ENCODE data around the gene SP2.

DNA sequence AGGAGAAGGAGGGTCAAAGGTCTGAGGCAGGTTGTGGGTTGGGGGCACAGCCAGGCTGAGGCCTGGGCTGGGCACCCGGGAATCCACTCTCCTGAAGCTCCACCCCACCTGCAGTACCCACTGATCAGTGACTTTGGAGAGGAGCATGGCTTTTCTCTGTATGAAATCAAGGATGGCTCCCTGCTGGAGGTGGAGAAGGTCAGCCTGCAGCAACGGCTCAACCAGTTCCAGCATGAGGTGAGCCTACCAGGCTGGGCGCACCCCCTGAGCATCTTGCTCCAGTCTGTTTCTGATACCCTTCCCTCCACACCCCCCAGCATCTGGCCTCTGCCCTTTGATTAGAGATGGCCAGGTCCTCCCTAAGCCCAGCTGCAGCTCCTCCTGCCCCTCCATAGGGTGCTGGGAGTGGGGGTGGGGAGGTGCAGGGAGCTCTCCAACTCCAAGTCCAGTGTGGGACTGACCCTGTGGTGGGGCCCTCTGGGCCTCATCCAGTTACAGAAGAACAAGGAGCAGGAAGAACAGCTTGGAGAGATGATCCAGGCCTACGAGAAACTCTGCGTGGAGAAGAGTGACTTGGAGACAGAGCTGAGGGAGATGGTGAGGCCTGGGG, 2.7 kb downstream of the TBKBP1 start:
- PRO-cap = no peak

DNA sequence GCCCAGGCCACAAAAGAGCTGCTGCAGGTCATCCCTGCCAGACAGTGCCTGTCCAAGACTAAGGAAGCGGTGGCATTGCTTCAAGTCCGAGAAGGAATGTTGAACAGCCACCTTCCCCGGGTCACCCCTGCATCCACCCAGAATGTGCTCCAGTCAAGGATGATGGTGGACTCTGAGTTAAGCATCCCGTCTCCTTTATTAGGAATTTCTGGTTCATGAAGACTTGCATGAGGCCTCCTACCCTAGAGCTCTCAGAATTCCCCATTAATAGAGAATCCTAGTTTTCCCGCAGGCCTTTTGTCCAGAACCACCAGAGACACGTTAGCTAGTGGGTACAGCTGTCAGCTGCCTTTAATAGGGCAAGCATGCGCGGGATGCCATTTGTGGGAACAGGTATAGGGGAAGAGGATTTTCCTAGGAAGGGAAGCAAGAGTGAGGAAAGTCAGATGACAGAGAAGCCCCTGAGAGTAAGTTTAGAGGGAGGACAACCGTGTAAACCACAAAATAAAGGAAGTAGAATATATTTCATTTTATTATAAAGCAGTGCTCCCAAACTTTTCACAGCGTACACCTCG, 1.4 kb upstream of the OSBPL7 start:
- PRO-cap = no peak

DNA sequence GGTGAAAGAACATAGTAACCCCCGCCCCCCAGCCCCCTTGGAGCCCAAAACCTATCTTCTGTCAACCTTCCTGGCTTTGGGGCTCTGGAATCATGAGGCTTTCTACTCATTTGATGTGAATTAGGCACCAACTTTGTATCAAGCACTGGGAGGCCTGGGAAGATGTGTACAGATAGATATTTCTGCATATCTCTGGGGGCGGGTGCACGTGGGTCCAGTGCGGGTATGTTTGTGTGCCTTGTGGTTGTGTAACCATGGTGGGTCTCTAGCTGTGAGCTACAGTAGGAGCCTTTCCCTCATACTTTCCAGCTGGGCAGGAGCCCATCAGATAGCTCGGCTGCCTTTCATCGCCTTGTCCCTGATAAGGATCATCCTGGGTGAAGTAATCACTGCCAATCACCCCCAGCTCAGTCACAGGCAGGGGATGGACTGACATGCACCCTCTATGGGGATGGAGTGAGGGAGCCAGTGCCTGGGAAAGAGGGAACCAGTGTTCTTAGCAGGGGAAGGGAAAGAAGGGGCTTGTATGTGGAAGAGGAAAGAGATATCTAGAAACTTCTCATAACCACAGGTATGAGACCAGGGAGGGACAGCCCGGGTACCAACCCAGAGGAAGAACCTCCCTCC, 3.1 kb upstream of the SCRN2 start:
- PRO-cap = no peak

GRCh38 chr17:47895958-47896982, at the start of gene SP2:
SP2 (plus strand) TSS chr17:47896236.
- PRO-cap = bidirectional peak, plus-strand start at chr17:47896235, minus-strand start at chr17:47896121; bidirectional peak, plus-strand start at chr17:47896551, minus-strand start at chr17:47896511

- PRO-cap = no peak
Observed at GRCh38 chr17:47941882-47942316, 528 bp downstream of the PNPO start.

DNA sequence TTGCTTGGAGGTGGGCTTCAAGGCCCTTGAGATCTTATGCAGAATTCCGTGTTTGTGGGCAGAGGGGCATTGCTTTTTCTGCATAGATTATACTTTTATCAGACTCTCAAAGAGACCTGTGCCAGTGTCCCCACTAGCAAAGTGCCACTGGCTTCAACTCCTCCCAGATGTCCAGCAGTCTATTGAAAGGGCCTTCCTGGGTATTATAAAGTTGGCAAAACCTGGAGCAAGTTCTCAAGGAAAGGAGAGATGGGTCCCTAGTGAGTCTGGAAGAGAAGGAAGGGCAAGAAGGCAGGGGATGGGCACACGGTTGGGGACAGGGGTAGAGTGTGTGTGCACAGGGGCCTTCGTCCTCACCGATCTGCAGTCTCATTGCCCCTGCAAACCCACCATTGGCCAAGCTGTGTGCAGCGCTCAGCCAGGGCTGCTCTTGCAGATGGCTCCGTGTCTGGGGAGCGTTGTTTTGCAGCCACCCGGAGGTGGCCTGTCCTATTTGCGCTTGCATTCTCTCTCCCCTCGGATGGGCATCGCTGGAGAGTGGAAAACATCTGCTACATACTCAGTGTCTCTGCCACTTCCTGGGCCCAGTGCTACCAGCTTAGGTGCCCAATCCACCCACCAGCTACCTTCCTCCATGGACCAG, 963 bp upstream of the PRR15L start:
- PRO-cap = no peak

DNA sequence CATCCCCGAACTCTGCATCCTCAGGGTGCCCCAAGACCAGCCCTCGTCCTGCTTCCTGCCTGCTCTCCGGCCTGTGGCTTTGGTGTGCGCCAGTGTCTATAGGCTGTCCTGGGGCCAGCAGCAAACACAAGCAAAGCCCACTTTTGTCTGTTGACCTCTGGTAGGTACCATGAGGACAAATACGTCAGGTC, 299 bp upstream of the COPZ2 start:
- PRO-cap = no peak

DNA sequence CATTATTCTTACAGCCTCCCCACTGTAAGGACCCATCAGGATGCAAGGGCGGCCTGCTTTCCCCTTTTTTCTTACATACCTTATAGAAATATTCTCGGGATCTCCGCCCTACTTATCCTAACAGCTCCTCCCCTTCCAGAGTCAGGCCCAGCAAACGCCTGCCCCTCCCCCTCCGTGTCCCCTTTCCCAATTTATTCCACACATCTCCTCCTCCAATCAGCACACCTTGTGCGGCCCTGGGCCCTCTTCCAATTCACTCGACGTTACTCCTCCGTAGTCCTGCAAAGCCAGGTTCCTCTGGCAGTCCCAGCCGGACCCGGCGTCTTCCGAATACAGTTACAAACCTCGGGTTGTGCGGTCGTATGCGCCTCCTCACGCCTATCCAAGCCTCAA, 752 bp downstream of the CBX1 start:
- PRO-cap = unidirectional peak, plus-strand start at position 218 of the sequence; bidirectional peak, plus-strand start at position 273 of the sequence, minus-strand start at position 334 of the sequence

DNA sequence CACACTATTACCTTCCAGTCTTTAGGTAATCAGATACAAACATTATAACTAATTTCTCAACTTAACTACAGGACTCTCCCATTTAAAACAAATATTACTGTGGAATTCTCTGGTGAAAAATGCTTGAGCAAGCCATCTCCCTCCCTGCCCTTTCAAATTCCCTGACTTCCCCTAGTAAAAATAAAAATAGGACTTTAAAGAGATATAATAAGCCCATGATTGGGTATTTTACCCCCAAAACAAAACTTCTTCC, 135.5 kb downstream of the SNX11 start:
- PRO-cap = no peak

GRCh38 chr17:48472393-48472732, 42.3 kb upstream of the SKAP1 start:
- PRO-cap = no peak

DNA sequence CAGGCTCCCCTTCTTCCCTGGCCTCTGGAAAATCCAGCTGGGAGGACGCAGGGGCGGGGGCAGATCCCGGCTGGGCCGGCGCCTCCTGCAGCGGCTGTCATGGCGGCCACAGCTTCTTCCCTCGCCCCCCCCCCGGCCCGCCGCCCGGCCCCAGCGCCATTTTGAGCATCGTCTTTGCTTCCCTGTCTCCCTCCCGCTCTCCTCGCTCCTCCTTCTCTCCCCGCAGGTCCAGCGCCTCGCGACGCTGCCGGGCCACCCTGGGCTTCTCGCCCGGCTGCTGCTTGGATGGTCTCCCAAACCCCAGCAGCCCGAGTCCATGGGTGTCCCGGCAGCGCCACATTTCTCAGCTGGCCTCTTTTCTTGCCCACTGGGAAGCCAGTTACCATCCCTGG, 3.2 kb downstream of the HOXB2 start:
- PRO-cap = no peak

DNA sequence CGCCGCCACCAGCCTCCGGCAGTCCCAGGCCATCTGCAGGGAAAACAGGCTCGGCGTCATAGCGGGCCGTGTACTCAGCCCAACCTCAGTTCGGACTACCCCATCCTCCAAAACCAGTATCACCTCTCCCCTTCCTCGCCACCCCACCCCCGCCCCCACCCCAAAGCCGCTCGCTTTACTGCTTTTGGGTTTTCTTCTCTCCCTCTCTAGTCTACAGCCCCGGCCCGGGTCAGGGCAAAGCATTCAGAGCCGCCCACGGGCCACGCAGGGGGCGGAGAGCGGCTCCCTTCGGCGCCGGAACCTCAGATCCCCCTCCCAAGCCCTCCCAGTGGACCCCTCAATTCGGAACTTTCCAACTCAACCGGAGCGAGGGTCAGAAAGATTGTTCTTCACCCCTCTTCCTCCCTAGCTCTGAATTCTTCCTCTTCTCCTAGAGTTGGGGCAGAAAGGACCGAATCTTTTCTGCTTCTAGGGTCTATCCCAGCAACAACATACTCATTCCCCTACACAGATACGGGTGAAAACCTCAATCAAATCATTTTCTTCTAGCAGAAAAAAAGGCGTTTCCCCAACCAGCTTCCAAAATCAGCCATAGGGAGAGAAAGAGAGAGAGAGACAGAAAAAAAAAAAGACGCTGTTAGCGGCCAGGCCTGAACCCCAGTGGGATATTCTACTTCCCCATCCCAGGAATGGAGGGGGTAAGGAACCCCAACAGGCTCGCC, 1.0 kb downstream of the HOXB2 start:
- PRO-cap = no peak

DNA sequence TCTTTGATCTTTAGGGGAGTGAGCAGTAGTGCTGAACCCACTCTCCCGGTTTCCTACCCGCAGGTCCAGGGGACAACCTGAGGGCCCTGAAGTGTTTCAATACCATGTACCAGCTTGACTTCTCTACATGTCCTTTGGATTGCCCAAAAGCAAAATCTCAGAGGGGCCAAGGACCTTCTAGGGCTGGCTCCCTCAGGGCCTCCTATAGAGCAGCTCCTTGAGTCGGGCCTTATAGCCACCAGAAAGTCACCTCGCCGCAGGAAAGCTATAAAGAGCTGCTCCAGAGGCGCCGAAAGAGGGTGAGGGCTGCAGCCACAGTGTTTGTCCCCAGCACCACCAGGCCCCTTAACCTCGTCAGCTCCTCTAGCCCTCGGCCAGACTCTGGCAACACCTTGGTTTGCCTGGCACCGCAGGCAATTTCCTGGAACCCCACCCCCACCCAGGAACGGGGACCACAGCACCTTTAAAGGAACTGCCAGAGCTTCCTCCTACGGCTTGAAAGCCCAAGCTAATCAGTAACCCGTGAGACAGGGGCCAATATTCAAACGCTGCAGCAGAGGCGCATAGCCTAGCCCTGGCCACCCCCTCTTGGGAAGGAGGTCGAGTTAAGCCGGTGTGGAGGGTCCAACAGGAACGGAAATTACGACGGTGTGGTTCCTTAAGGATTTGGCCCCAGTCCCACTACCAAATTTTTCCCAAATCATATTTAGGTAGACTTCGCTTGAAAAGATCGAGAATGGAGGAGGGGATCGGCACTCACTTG, 3.2 kb downstream of the HOXB6 start:
- PRO-cap = no peak

DNA sequence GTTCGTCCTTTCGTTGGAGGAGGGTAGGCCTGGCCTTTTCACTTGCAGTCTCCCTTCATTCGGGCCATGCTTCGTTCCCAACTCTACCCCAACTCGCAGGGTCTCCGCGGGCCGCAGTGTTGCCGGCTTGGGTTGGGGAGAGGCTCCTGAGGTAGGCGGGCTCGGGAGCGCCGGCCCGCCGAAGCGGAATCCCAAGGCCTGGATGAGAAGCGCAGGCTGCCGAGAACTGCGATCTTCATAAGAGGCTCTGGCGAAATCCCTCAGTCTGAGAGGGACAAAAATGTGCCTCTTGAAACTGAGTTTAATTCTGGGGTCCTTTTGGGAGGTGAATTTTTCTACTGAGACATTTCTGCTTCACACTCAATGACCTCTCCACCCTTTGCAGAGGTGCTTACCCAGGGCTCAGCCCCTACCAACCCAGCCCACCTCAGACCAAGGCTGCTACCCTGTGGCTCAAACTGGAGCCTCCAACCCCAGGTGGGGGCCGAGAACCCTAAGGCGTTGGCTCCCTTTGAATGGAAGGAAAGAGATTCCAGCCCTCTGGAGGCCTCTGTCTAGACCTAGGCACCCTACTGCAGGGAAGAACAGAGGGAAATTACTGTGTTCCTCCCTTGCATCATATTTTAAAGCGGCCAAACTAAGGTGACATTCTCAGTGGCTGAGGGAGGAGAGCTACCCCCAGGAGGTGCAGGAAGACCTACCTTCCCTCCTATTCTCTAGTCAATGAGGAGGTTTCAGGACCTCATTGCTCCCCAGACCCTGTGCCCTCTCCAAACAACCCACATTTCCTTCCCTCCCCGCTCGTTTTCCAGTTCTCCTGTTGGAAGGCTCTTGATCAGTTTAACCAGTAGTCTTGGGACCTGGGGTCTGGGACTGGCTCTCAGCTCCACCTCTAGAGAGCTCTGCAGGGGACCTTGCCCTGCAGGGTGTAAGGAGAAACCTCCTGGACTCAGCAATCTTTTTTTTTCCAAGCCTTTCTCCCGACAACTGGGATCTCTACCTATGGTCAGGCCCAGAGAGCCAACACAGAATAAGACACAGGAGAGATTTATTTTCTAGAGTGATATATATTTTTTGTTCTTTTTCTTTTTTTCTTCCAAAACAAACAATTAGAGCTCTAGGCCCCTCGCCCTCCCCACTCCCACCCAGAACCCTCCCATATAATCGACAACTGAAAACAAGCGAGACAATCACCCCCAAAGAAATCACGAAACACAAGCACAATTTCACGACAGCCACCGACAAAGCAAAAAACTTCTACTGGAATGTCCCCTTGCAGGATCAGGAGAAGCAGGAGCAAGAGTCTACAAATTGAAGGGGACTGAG, 5.5 kb upstream of the HOXB8 start:
- PRO-cap = no peak

- PRO-cap = no peak
Observed at GRCh38 chr17:48732768-48733632, 4.5 kb upstream of the HOXB13 start.

GRCh38 chr17:48734032-48734958, 5.7 kb upstream of the HOXB13 start:
- PRO-cap = no peak

- PRO-cap = no peak
Observed at GRCh38 chr17:48811992-48812344, 5.1 kb downstream of the TTLL6 start.

DNA sequence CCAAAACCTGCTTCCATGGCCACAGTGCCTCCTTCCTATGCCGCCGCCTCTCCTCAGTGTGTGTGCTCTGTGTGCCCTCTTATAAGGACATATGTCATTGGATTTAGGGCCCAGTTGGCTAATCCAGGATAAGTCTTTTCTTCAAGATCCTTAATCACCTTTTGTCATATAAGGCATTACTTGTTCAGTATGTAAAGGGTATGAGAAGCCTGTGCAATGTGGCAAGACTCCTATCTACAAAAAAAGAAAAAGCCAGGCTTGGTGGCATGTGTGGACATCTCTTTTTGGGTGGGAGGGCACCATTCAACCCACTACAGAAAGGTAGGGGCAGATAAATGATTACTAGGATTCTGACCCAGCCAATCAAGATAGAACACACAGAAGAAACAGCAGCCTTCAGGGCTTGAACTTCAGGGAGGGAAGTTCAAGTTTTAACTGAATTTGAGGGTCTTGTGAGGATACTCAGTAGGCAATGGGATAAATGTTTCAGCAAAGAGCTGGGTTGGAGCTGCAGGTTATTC, 22.4 kb upstream of the ATP5MC1 start:
- PRO-cap = no peak

DNA sequence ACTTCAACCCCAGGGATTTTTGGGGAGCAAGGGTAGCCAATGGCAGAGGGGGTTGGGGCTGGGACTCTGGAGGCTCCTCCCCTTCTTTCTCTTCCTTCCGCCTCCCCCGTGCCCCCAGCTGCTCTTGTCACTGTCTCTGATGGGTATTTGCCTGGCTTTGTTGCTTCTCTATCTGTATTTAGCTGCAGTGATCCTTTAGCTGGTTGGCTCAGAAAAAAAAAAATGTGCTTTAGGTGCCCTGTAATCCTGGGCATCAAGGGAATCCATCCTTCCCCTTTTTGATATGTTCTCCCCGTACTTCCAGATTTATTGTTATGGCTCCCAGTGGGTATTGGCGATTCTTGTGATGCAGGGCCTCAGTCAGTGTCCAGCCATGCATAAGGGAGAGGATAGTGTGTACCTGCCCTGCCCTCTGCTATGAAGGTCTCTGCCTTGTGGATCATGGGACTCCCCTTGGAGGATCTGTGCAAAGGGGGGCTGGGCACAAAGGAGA, 16.5 kb downstream of the SNF8 start:
- PRO-cap = no peak

- PRO-cap = no peak
Observed at GRCh38 chr17:48928777-48929816, 15.5 kb downstream of the SNF8 start.